RPMI7951 (cell line): ENCODE measurements around a stretch of chr17.

GRCh38 chr17:78596772-78597238 is 19.6 kb upstream of the DNAH17 start:
- RAMPAGE, long total RNA = no peak

DNA sequence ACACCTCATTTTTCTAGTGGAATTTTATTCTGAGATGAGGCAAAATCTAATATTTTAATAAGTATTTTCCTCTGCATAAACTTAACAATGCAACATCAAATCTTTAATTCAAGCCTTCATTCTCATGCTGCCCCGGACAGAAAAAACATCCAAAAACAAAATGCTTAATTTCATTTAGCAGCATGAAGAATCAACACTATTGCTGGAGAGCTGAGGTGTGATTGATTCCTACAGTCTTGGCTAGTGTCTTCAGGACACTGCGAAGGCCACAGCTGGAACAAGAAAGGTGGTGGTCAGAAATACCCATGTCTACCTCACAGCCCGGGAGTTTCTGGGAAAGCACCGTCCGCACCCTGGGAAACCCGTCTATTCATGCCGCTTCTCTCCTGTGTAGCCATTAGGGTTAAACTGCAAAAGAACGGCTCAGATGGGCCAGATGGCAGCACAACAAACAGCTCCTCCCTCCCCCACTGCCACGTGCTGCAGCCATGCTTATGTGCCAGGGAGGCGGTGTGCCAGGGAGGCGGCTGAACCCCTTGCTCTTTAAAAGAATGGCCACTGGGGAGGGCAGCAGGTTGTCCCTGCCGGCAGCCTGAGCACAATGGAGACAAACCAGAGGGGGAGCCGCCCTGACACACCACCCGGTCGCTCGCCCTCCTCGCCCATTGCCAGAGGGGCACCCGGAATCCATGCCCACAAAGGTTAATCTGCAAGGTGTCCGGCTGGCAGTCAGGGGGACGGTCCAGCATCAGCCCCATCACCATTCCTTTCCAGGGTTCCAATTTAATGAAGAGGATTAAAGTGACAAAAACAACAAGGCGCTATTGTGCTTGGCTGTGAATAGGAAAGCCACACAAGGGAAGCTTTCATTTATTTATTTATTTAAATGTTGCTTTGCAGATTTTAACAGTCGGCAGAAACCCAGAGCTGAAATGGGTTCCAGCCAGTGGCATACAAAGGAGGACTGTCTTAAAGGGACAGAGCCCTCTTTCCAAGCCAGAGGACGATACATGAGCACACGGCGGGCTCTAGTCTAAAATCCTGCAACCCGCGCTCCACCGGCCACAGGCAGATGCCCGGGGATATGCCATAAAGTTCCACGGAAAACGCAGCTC is 65.1 kb downstream of the CYTH1 start:
- RAMPAGE, long total RNA = no peak

DNA sequence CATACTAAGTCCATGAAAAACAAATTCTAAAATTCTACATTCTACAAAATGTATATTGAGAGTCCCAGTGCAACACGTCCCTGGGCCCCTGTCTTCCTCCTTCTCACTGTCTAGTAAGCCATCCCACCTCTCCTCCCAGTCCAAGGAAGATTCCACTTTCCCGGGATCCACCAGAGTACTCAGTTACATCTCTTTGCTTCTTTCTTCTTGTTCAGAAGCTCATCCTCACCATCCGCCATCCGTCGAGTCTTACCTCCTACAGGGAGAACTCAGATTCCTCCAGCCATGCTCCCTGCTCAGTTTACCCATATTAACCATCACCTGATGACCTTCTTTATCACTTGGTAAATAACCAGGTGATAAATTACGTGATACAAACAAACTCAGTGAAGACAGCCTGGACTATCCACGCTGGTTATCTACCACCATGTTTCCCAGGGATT is 57.1 kb downstream of the CYTH1 start:
- RAMPAGE, long total RNA = no peak

- RAMPAGE, long total RNA = no peak
Measured at GRCh38 chr17:78787770-78788208, 5.7 kb upstream of the CYTH1 start.

- RAMPAGE, long total RNA = no peak
Measured at GRCh38 chr17:78804493-78805249, 22.6 kb upstream of the CYTH1 start.

GRCh38 chr17:78855150-78855945 is 14.7 kb upstream of the USP36 start:
- RAMPAGE, long total RNA = no peak

DNA sequence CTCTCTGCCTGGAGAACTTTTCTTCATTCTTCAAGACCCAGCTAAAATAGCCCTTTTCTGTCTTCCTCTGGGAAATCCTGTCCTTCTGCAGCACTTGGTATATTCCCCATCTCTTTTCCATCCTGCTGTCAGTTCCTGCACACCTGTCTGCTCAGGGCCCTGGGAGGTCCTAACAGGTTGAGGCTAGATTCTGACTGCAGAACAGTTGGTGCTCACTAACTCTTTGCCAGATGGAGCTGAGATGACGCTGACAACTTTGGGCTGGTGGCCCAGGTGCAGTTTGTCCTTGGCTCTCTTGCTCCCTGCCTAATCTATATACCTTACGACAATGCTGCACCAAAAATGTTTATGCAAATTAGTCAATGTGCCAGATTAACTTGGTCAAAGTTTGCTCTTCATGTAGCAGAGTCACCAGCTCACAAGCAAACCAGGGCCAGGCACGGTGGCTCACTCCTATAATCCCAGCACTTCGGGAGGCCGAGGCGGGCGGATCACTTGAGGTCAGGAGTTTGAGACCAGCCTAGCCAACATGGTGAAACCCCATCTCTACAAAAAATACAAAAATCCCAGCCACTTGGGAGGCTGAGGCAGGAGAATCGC is 26.0 kb downstream of the CEP295NL start:
- RAMPAGE, long total RNA = no peak

DNA sequence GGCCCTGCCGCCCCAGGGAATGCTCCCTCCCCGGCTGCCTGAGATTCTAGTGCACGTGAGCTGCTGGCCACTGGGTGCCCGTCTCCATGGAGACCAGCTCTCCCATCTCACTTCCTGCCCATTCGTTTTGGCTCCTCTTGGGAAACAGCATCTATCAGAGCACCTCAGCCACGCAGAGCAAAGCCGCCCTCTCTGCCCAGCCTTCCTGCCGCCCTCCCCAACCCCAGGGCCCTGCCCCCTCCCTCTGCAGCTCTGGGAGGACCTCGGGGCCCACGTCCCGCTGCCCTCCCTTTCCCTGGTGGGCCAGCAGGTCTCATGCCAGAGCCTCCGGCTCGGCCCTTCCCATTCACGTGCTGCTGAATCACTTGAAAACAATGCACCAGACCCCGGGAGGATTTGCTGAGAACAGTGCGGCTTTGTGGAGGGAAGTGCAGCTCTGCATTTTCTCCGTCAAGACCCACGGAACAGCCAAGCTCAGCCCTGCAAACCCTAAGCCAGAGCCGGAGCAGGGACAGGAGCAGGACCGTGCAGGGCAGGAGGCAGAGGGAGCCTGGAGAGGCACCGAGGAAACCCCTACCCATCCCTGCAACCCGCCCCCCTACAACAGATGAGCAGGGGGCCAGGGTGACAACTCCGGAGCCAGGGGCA is 19.3 kb downstream of the CEP295NL start:
- RAMPAGE, long total RNA = no peak

DNA sequence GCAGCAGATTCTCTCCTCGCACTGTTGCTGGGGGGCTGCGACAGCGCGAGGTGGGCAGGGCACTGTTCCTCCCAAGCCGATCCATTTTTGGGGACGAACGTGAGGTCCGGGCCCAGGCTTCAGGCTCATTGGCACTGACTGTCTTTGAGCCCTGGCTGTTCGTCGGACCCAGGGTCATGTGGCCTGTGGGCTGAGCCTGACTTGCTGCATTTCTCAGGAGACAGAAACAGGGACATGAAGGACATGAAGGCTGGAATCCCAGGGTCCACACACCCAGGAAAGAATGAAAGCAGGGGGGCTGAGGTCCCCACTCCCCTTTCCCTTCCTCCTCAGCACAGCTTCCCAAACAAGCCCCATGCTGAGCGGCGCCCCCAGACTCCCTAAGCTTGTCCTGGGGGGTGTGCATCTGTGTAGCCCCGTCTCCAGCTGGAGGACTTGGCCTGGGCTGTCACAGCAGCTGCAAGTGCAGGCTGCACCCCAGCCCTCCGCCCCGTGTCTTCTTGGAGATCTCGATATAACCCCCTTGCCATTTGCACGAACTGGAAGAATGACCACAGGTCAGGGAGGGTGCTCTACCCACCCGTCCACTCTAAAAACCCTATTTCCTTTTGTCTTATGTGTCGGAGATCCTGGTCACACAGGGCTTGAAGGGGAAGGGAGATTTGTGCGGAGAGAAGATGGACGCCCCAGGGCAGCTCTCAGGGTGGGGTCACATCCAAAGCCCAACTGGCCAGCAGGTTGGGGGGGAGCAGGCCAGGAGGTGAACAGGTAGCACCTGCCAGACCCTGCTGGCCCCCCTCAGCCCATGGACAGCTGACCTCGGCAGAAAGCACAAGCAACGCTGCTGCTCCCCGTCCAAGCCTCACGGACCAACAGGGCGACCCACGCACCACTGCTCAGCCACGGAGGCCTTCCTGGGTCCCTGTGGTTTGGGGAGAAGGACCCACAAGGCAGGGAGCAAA is 18.5 kb downstream of the CEP295NL start:
- RAMPAGE, long total RNA = no peak

- RAMPAGE, long total RNA = no peak
Measured at GRCh38 chr17:78912124-78912919, 9.3 kb upstream of the CEP295NL start.

GRCh38 chr17:79006004-79006612 is 3.5 kb downstream of the CANT1 start:
- RAMPAGE, long total RNA = no peak

DNA sequence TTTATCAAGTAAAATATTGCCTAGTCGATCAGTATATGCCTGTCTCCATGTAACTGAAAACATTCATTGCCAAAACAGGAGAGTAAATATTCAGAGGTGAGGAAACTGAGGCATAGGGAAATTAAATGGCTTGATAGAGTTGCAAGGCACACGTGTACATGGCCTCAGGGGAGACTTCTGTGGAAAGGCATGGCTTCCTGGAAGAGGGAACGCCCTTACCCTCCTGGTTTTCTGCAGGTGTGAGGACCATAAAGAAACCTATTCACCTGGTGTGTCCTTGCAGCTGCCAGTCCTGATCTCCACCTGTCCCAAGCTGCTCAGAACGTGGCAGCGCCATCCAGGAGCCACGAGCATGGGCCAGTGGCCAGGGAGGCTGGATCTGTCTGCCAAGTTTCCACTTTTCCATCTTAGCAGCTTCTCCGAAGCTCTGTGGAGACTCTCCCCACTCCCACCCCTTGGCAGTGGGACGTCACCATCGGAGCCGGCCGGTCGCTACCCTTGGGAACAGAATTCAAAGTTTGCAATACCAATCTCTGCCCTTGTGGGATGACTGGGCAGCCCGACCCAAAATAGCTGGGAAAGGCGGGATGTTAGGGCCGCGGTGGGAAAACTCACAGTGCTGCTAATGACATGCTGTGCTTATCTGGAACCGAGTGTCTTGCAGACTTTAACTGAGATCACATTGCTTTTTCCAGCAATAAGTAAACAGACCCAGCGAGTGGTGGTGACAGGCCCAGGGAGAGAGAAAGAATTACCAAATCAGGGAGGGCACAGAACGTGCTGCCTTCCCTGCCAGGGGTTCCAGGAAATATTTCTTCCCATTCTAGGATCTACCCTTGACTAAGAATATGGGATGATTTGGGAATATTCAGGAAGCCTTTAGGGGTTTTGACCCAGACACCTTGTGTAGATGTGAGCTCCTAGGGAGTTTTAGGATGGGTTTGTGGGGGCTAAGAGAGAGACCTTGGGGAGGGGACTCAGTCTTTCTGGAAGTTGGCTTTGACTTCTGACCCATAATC is 3.9 kb upstream of the C1QTNF1 start:
- RAMPAGE, long total RNA = no peak

GRCh38 chr17:79078448-79078912 is 3.9 kb downstream of the ENGASE start:
- RAMPAGE, long total RNA = no peak

DNA sequence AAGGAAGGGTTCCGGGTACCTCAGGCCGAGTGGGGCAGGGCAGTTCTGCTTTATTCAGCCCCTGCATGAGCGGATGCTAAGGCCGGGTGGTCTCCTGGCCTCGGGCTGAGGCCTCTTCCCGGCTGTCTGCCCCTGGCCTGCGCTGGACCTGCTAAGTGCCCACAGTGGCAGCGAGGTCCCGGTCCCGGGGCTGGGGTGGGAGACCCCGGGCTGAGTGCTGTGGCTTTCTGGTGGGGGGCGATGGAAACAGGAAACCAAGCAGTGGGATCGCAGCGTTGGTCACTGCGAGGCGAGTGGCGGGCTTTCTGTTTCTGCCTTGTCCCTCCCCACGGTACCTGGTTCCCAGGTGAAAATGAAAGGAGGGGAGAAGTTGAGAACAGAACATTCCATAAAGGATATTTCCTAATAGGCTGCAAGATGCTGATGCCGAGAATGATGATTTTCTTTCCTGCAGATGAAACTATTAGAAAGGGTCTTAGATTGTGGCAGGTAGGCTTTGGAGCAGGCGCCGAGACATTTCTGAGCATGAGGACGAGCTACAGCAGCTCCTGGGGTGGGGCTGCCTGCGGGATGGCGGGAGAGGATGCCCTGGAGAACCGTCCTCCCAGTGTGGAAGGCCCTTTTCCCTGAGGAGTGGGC is 11.8 kb downstream of the ENGASE start:
- RAMPAGE, long total RNA = no peak

DNA sequence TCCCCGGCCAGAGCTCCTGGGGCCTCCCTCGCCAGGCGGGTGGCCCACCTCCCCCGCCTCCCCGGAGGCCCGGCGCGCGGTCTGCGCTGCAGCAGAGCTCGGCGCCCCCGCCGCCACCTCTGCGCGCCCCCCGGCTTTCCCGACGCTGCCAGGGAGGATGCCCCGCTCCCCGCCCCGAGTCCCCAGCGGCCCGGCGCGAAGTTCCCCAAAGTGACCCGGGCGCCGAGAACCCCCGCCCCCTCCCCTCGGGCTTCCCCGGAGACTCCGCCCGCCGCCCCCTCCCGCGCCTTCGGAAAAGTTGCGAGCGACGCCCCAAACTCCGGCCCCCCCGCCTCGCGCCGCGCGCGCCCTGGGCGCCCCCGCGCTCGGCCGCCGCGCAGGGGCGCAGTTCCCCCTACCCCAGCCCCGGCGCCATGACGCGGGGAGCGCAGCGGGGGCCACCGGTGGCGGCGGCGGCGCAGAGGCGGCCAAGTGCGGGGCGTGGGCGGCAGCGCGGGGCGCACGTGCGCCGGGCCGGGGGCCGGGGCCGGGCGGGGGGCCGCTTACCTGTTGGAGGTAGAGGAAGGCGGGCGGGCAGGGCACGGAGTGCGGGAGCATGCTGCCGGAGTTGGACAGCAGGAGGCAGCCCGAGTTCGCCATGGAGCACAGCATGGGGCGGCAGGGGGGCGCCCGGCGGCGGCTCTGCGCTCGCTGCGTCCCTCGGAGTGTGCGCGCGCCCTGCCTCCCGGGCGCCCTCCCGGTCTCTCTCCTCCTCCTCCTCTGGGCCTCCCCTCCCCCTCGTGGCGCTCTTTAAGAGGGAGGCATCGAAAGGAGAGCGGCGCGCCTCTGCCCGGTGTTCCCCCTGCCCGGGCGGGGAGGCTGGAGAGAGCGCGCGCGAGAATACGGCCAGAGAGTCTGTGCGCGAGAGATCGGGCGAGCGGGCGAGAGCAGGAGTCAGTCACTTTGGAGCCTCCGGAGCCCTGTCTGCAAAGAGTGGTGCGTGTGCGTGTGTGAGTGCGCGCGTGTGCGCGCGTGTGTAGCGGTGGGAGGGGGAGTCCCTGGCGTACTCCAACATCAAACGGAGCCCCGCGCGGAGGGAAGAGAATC is 108.4 kb downstream of the ENGASE start:
- RAMPAGE, long total RNA = no peak

DNA sequence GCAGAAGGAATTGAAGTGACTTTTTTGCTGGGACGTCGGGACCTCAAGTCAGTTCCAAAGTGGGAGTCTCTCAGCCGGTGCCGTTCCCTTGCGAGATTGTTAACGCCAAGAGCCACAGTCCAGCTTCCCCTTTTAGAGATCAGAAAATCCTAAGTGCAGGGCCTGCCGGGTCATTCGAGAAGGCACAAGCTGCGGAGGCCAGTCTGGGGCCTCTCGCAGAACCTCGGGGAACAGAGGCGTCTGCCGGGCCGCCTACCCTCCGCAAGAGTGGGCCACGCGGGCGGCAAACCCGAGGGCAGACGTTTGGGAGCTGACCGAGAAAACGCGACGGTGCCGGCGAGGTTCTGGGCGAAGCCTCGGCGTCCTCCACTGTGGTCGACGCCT is 6.9 kb upstream of the CBX8 start:
- RAMPAGE, long total RNA = no peak

DNA sequence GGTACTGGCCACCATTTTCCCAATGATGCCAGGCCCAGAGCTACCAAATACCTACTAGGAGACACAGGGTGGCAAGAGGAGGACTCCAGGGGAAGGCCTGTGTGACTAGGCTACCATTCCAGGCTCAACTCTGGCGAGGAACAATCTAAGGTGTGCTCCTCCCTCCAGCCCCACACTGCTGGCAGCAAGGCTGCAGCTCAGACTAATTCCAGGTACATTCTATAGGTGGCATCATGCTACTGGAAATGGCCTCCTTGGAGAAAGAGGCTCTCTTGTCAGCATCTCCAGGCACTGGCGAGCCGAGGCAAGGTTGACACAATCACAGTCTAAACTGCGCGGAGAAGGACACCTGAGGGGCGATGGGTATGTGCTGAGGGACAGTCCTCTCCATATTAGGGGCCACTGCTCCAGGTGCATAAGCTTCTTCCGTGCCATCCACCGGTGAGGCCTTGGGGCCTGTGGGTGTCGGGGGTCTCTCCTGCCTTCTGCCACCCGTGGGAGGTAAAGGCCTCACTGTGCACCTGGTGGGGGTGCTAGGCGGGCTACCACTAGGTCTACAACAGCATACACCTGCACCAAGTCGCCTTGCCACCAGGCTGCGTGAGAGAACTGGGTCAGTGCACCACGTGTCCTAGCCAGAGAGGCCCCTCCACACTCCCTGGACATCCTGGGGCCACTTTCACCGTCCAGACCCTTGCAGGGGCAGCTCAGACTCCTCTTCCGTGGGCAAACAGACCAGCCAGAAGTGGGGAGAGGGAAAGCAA is 11.9 kb upstream of the CBX8 start:
- RAMPAGE, long total RNA = no peak

- RAMPAGE, long total RNA = no peak
Measured at GRCh38 chr17:79814503-79815566, 18.0 kb upstream of the CBX8 start.

GRCh38 chr17:79833703-79833829 is 5.7 kb downstream of the CBX4 start:
- RAMPAGE, long total RNA = no peak

GRCh38 chr17:79833830-79834370 is 5.3 kb downstream of the CBX4 start:
- RAMPAGE, long total RNA = no peak